ENCODE measurements around a stretch of chr18.

DNA sequence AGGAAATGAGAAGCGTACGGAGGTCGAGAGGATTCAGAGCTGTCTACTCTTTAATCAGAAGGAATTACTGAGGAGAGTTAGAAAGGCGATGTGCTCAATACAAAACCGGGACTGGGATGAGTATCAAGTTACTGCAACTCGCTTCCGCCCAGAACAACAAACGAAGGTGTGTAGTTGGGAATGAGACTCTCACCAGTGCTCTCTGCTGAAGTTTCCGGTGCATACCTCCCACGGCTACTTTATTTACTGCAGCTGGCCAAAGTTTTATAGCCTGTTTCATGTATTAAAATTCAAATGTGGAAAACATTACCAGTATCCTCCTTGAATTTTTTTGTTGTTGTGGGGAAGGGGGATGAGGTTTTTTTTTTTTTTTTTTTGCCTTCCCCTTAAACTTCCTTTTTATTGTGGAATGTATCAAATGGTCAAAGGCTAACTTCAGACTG lies 292.3 kb upstream of the CCDC68 start:
- PRO-cap, 3 experiments = no peak in any of the 3 experiments
- RAMPAGE, long total RNA = no peak
- RRBS, 2 experiments = 6 to 9% methylated on average over 3 of the region's 10 CpGs

GRCh38 chr18:55275316-55275934 lies 312.6 kb downstream of the TCF4 start:
- PRO-cap, 3 experiments = no peak in any of the 3 experiments
- RAMPAGE, long total RNA = no peak
- RRBS, 2 experiments = no CpG with 5 or more reads among the region's 4 CpGs

DNA sequence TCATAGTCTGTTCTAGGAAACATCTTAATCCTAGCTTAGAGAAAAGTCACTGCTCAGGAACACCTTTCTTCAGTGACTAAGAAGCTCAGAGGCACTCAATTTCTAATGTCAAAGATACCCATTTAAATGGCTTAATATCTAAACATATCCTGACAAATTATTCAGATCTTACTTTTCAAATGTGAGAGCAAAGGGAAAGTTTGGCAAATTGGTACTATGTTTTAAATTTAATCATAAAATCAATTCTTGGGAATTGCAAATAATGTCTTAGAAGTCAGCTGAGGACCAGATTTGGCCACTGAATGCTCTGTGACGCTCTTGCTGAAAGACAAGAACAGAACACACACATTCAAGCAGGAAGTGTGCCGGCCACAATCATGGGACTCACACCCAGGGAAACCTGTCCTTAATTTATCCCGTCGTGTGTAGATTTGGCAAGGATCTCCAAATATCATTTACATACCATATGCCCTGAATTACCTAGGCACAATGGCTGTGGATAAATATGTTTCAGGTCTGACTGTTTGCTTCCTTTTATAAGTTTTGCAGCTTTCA lies 253.2 kb downstream of the TCF4 start:
- PRO-cap, 3 experiments = no peak in any of the 3 experiments
- RAMPAGE, long total RNA = no peak
- RRBS, 2 experiments = no CpG with 5 or more reads among the region's 4 CpGs

DNA sequence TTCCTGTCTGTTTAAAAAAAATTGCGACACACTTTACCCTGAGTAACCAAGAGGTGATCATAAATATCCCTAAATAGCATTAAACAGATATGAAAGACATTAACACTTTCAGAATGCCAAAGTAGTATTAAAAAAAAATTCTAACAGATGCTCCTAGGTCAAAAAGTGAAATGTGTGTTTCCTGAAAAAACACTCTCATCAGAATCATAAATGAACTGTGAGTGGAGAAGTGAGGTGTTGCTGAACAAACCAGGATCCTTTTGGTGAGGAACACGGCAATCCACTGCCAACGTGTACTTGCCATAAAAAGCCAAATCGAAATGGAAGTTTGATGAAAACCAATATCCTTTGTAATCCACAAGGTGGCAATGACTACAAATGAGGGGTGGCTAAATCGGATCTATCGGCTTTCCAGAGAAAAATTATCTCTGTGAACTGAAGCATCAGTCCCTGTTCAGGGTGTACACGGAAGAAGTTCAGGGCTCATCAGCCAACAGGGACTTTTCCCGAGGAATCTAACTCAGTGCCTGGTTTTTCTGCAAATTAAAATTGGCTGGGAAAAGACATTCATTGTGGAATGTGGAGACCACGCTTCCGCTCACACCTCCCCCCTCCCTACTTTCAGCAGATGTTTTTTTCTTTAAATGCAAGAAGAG lies 248.8 kb downstream of the TCF4 start:
- PRO-cap, 3 experiments = no peak in any of the 3 experiments
- RAMPAGE, long total RNA = no peak
- RRBS, 2 experiments = no CpG with 5 or more reads among the region's 10 CpGs

DNA sequence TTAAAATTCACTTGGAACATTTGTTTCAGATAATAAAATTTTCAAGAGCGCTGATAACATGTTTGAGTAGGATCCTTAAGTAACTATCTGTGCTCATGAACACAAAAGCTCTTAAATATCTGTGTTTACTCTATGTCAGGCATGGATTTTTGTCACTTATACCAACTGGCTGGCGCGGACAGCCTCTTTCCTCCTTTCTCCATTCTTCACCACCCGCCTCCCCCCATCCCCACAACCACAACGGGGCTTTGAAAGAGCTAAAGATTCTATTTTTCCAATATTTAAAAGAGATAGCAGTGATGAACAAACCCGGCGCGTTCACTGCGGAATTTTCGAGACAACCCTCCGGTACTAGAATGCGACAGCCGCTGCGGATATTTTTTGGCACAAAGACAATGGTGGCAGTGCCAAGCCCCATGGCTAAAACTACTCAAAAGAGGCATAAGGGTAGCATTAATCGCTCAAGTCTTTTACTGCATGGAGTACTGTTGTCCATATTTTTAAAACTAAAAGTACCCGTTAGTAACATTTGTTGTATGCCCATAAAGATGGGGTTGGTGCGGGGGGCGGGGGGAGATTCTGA lies 181.4 kb downstream of the TCF4 start:
- PRO-cap, 3 experiments = no peak in any of the 3 experiments
- RAMPAGE, long total RNA = no peak
- RRBS, 2 experiments = 0% methylated on average over 5 of the region's 18 CpGs; no CpG with 5 or more reads in 1 of the 2 experiments

- PRO-cap, 3 experiments = no peak in any of the 3 experiments
- RAMPAGE, long total RNA = no peak
- RRBS, 2 experiments = no CpG with 5 or more reads among the region's 3 CpGs
Measured at GRCh38 chr18:55408196-55408565, 179.8 kb downstream of the TCF4 start.

DNA sequence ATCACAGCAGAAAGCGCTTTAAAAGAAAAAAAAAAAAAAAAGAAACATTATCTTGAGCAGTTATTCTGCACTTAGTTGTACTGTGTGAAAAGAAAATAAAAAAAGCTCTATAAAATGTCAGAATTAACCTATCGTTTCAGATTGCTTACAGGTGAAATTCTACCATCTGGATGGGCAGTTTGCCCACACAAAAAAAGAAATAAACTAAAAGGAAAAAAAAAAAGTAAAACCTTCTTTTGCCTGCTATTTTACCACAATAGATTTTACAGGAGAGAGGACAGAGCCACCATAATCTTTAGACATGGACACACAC lies 167.2 kb downstream of the TCF4 start:
- PRO-cap, 3 experiments = no peak in any of the 3 experiments
- RAMPAGE, long total RNA = no peak
- RRBS, 2 experiments = no CpG with 5 or more reads among the region's 2 CpGs

DNA sequence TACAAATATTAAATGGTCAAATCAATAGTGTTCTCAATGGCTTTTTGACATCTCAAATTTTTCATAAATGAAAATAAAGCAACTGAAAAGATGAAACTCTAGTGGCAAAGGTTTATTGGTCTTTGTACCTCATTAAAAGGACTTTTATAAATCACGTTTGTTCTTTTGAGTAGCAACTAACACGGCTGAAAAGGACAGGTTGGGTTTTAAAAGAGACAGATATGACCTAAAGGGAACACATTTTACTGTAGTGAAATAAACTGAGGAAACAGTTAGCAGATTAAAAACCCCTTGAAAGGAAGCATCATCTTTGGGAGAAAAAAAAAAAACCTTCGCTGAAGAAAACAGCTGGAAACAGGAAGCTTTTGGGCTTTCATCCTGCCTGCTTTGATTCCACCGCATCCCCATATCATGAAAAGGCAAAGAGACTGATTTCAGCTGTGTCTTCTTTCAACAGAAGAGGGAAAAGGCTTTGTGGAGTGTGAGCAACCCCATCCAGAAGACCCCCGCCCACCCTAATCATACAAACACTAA lies 86.5 kb downstream of the TCF4 start:
- PRO-cap, 3 experiments = no peak in any of the 3 experiments
- RAMPAGE, long total RNA = no peak
- RRBS, 2 experiments = no CpG with 5 or more reads among the region's 5 CpGs

- PRO-cap, 3 experiments = peak in 2 of 3 experiments; most common plus-strand start chr18:55586129 (in 2)
- RAMPAGE, long total RNA = no peak
- RRBS, 2 experiments = no CpG with 5 or more reads among the region's 10 CpGs
Measured at GRCh38 chr18:55585651-55586306, 2.2 kb downstream of the TCF4 start.

GRCh38 chr18:55586307-55586702 lies 1.7 kb downstream of the TCF4 start:
- PRO-cap, 3 experiments = no peak in any of the 3 experiments
- RAMPAGE, long total RNA = no peak
- RRBS, 2 experiments = no CpG with 5 or more reads among the region's 5 CpGs

- PRO-cap, 3 experiments = no peak in any of the 3 experiments
- RAMPAGE, long total RNA = no peak
- RRBS, 2 experiments = no CpG with 5 or more reads among the region's 6 CpGs
Measured at GRCh38 chr18:56445215-56445806, 193.1 kb downstream of the TXNL1 start.

- PRO-cap, 3 experiments = no peak in any of the 3 experiments
- RAMPAGE, long total RNA = no peak
- RRBS, 2 experiments = no CpG with 5 or more reads among the region's 4 CpGs
Measured at GRCh38 chr18:56606643-56607164, 31.7 kb downstream of the TXNL1 start.

- PRO-cap, 3 experiments = no peak in any of the 3 experiments
- RAMPAGE, long total RNA = no peak
- RRBS, 2 experiments = no CpG with 5 or more reads among the region's 11 CpGs
Measured at GRCh38 chr18:57432976-57433916, 1.9 kb upstream of the ONECUT2 start.

- PRO-cap, 3 experiments = no peak in any of the 3 experiments
- RAMPAGE, long total RNA = no peak
- RRBS, 2 experiments = no CpG with 5 or more reads among the region's 24 CpGs
Measured at GRCh38 chr18:57440771-57441165, 5.6 kb downstream of the ONECUT2 start.

- PRO-cap, 3 experiments = no peak in any of the 3 experiments
- RAMPAGE, long total RNA = no peak
- RRBS, 2 experiments = no CpG with 5 or more reads among the region's 9 CpGs
Measured at GRCh38 chr18:57667866-57668875, 46.5 kb upstream of the NARS1 start.

- PRO-cap, 3 experiments = no peak in any of the 3 experiments
- RAMPAGE, long total RNA = no peak
- RRBS, 2 experiments = no CpG with 5 or more reads among the region's 8 CpGs
Measured at GRCh38 chr18:57737392-57738098, 65.6 kb downstream of the ATP8B1 start.

DNA sequence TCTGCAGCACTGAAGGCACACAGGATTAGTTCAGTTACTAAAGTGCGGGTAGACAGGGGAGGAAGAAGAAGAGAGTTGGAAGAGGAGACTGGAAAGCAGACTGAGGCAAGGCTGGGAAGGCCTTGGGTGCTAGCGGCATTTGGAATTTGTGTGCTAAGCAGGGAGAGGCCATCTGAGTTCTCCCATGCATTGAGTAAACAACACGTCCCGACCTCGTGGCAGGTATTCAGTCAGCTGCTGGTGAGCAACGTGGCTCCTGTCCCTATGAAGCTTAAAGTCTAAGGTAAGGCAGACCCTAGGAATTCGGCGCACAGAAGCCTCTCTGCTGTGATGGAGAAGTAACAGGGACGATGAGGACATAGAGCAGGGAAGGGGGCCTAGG lies 30.7 kb downstream of the ATP8B1 start:
- PRO-cap, 3 experiments = peak in 1 of 3 experiments; most common minus-strand start position 152 of the sequence (in 1)
- RAMPAGE, long total RNA = no peak
- RRBS, 2 experiments = no CpG with 5 or more reads among the region's 9 CpGs

DNA sequence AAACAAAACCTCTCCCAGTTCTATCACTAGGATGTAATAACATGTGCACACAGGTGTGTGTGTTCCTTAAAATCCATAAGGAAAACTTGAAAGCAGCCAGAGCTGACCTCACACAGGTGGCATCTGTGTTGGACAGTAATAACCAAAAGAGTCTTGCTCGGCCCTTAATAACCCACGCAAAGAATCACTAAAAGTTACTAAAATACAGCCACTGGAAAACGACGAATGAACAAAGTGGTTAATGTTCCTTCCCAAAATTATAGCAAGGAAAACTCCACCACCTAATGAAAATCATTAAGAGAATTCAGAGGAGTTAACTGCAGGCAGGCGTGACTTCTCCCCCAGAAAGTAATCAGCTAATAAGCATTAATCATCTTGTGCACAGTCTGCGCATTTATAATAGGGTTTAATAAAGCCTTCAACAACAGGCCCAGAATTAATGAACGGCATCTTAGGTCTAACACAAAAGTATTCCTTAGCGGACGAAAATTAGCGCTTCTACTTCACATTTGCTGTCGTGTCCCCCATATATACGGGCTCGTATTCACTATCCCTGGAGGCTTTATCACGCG lies 2.0 kb downstream of the ATP8B1 start:
- PRO-cap, 3 experiments = no peak in any of the 3 experiments
- RAMPAGE, long total RNA = no peak
- RRBS, 2 experiments = no CpG with 5 or more reads among the region's 15 CpGs

- PRO-cap, 3 experiments = no peak in any of the 3 experiments
- RAMPAGE, long total RNA = no peak
- RRBS, 2 experiments = 20 to 26% methylated on average over 1 to 2 of the region's 8 CpGs
Measured at GRCh38 chr18:58202178-58202780, 158.3 kb downstream of the NEDD4L start.

DNA sequence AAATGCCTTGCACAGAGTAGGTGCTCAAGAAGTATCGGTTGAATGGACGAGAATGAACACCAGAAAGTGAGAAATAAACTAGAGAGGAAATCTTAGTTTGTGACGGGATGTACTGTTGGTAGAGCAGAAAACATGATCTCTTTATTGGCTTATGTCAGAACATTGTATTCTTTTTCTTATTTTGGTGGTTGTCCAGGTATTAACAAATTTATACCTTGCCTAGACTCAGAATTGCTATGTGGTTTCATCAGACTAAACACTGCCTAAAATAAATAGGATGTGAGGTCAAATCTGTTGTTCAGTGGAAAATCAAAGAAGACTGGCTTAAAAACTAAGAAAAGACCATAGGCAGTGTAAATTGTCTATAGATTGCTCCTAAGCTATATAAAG lies 266.2 kb downstream of the ALPK2 start:
- PRO-cap, 3 experiments = no peak in any of the 3 experiments
- RAMPAGE, long total RNA = no peak
- RRBS, 2 experiments = no CpG with 5 or more reads among the region's 3 CpGs